Mesothelial cell of epicardium (in vitro differentiated cells): Measurements from ENCODE around the gene NCAN.

DNA sequence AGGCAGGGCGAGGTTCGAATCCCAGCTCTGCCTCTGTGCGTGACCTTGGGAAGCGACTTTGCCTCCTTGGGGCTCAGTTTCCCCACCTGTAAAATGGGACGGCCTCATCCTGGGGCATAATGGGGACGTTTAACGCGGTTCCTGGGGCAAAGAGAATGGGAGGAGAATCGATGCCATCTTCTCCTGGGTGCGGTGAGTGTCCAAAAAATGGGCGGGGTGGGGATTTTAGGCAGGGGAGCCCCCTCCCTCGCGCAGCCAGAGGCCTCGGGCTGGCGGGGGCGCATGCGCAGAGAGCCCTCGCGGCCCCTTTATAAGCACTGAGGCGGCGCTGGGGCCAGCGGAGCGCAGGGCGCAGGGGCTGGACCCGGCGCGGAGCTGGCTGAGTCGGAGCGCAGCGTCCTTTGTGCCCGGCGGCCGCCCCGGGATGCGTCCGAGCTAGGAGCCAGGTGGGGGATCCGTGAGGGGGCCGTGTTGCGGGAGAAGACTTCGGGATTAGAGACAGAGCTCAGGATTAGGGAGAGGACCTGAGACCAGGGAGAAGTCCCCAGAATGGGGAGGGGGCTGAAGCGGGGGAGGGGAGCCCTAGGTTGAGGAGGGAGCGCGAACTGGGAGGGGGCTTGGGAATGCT is at the start of gene NCAN:
NCAN (plus strand) TSS at position 340 of the 628 bp plus-strand sequence.
- PRO-cap: no peak

GRCh38 chr19:19296893-19297718 is 23.2 kb downstream of the SUGP1 start:
- PRO-cap: no peak

DNA sequence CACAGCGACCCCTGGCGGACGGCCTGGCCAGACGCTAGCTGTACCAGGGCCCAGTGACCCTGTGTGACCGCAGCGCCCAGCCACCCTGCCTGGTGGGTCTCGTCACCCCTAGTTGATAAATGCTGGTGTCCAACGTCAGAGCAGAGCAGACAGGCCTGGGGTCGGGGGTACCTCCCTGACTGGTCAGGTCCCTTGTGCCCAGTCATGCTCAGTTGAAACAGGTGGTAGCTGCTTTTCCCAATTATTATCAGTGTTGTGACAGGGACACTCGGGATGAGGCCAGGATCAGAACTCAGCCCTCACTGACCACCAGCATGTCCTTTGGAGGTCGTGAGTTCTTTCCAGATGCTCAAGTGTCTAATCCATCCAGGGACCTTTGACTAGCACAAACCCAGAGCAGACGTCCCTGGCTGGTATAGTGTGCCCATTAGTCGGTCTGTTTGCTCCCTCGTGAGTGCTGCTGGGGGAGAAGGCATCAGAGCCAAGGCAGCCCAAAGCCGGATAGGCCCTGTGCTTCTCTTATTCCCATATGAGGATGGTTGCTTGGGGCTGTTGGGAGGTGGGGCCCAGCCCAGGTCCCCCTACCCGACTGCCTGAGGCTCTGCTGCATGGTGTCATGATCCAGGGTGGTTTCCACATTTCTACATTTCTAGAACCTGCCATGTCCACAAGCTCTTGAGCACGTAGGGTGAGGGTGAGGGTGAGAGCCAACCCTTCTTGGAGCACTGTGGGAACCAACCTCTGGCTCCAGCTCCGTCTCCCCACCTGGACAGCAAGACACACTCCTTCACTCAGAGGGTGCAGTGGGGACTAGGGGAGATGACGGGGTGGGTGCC is 22.5 kb downstream of the MAU2 start:
- PRO-cap: no peak

DNA sequence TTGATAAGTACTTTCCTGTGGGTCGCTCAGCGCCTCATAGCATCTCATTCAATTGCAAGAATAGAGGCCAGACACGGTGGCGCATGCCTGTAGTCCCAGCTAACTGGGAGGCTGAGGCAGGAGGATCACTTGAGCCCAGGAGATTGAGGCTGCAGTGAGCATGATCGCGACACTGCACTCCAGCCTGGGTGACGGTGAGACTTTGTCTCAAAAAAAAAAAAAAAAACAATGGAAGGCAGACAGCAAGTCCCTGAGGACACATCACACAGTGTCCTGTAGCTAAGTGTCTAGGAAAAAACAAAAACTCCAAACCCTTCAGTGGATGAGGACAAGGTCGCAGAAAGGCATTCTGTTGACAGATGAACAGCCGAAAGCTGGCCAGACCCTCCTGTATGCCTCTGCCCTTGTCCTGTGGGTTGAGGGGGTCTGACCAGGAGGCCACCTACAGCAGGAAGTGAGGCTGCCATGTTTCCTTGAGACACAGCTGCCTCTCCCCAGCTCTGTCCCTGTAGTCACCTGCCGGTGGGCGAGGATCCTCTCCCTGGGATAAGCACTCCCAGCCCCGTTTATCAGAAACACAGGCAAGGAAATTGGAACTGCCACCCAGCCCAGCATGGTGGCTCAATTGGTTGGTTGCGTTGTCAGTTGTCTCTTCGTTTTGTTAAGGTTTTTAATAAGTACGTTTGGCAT is 37.4 kb downstream of the MAU2 start:
- PRO-cap: no peak

GRCh38 chr19:19390107-19390761 is 15.2 kb upstream of the GATAD2A start:
- PRO-cap: no peak

DNA sequence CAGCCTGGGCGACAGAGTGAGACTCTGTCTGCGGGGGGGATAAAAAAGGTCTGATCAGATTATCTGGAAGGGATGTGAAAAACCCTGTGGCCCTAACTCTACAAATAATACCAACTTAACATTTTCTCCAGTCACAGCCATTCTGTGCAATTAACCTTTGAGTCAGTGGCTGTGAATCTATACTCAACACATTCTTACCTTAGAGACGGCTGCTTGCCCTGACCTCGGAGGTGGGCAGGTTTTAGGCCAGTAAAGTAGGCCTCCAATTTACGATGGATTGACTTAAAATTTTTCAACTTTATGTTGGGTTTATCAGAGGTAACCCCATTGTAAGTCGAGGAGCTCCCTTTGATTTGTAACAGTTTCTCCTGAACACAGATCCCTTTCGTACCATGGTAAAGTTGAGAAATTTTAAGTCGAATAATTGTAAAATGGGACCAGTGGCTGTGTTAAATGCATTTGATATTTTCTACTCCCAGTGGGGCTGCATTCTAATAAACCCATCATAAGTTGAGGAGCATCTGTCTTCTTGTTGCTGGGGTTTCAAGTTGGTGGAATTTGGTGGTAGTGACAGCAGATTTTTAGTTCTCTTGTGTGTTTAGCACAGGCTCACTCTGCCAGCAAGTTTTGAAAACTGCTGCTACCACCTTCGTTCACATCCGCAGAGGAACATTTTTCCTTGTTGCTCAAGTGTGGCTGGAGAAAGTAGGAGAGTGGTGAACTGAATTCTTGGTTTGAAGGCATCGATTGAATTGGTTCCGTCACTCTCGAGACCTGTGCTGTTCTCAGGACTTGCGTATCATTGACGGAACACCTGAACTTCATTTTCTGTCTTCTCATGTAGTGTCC is 7.3 kb downstream of the GATAD2A start:
- PRO-cap: no peak

DNA sequence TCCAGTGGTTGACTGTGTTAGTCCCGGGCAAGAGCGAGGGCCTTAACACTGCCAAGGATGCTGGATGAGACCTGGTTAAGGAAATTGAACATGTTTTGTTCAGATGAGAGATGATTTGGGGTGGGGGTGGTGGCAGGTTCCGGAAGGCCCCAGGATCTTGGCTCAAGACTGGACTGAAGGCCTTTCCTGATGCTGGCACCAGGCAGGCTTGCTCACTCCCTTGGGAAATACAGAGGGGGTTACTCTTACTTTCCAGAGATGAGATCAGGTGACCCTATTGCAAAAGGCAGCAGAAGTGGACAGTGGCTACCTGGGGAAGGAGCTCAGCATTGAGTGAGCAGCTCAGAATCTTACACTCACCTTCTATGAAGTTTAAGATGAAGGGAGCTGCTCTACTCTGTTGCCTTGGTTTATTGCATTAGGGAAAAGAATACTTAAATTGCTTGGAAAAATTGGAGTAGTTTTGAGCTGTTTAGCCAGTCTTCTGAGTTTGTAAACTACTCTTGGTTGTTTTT is 10.8 kb downstream of the GATAD2A start:
- PRO-cap: no peak

DNA sequence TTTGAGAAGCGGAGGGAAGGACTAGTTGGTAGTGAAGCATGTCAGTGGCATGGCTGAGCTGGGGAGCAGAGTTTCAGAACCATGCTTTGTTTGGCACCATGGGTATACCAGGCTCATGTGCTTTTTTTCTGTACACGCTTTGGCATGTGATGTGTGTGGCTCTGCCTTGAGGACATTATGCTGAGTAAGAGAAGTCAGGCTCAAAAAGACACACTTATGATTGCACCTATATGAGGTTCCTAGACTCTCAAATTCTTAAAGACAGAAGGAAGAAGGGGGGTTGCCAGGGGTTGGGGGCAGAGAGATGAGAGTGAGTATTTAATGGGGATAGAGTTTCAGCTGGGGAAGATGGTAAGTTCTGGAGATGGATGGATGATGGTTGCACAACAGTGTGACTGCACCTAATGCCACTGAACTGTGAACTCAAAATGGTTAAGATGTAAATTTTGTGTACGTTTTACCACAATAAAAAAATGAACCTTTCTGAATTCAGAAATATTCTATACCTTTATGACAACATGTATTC is 21.4 kb downstream of the GATAD2A start:
- PRO-cap: no peak

DNA sequence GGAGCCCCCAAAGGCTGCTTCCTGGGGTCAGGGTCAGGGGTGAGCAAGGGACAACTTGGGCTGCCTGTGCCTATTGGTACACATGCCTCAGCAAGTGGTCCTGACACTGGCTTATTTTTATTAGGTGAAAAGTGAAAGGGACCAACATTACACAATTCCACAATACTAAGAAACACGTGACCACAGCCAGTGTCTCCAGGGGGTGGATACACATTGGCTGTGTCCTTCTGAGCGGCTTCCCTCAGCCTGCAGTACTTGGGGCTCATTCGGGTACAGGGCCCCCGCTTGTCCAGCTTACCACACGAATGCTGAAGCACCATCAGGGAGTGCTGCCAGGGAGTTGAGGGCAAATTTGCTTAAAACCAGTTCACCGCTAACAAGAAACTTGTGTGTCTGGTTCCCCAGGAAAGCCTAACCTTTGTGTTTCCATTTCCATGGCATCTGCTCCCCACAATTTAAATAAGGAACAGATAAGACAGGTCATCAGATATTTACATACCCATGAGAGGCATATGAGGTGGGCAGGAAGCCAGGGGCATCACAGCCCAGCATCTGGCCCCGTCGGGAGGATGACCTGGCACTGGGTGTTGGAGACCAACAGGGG is 23.3 kb downstream of the PBX4 start:
- PRO-cap: no peak

DNA sequence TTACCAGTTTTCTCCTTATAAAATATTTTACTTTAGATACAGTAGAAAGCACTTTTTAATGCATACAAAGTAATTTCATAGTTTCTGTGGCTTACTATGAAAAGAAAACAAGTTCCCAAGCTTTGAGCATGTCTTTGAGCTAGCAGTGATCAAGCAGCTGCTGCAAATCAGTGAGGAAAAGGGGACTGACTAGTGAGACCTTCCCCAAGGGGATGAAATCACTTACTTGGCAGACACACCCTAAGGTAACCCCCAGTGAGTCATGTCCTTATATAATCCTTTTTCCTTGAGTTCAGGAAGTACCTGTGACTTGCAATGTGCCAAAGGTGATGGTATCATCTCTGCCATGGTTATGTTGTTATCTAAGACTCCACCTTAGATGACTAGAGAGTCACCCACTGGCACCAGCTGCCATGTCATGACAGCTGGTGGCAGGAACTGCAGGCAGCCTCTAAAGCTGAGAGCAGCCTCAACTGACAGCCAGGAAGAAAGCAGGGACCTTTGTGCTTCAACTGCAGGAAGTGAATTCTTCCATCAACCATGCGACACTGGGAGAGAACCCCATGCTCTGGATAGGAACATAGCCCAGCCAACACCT is 12.5 kb downstream of the PBX4 start:
- PRO-cap: no peak

- PRO-cap: no peak
Observed at GRCh38 chr19:19629972-19631035, 2.3 kb upstream of the LPAR2 start.

DNA sequence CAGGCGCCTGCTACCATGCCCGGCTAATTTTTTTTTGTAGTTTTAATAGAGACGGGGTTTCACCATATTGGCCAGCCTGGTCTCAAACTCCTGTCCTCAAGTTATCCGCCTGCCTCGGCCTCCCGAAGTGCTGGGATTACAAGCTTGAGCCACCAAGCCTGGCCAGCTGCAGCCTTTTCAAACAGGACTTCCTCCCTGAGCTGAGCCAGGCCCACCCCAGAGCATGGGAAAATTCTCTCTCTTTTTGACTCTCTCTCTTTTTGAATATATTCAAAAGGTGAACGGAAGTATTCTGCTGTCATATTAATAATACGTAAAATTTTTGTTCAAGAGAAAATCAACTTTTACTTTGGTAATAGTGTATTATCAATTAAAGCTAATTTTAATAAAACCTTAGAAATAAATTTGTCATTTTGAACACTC is 562 bp upstream of the ZNF506 start:
- PRO-cap: no peak

DNA sequence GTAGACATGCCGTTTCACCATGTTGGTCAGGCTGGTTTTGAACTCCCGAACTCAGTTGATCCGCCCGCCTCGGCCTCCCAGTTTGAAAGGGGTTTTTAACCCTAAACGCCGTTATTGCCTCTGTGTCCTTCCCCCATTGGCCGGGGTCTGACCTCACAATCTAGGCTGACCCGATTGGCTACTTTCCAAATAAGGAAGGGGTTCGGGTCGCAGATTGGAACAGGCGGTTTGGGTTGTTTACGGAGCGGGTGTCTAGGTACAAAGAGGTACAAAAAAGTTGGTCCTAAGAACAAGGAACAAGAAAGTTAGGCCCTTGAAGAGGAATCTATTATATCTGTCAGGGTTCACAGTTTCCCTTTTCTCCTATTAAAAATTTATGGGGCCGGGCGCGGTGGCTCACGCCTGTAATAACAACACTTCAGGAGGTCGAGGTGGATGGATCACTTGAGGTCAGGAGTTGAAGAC is 1.0 kb downstream of the ZNF253 start:
- PRO-cap: bidirectional peak, plus-strand start at position 220 of the sequence, minus-strand start at position 84 of the sequence

DNA sequence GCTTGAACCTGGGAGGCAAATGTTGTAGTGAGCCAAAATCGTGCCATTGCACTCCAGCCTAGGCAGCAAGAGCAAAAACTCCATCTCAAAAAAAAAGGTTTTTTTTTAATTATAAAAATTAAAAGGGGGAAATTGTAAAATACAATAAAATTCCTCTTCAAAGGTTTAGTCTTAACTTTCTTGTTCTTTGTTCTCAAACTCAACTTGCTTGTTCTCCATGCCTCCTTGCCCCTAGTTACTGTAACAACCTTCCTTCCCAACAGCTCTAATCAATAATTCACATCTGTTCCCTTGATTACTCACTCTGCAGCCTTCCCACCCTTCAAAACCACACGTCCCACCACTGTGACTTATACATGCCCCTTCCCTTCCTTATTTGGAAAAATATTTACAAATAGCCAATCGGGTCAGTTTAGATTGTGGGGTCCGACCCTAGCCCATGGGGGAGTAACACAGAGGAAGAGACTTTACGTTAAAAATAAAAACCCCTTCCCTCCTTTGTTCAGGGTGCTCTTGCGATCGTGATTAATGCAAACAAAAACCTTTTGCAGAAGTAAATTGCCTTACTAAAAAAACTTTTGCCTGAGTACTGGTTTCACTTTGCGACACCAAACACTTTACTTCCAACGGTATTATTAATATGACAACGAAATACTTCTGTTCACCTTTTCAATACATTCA is 603 bp upstream of the ZNF93 start:
- PRO-cap: no peak

GRCh38 chr19:20321023-20321630 is 154.1 kb downstream of the ZNF486 start:
- PRO-cap: no peak

GRCh38 chr19:20615964-20616341 is 45.4 kb downstream of the ZNF626 start:
- PRO-cap: no peak

- PRO-cap: no peak
Observed at GRCh38 chr19:20664948-20665869, 3.8 kb upstream of the ZNF626 start.

GRCh38 chr19:20747494-20748118 is 28.5 kb upstream of the ZNF66 start:
- PRO-cap: no peak

- PRO-cap: no peak
Observed at GRCh38 chr19:21286669-21287166, 42.5 kb downstream of the ZNF708 start.

DNA sequence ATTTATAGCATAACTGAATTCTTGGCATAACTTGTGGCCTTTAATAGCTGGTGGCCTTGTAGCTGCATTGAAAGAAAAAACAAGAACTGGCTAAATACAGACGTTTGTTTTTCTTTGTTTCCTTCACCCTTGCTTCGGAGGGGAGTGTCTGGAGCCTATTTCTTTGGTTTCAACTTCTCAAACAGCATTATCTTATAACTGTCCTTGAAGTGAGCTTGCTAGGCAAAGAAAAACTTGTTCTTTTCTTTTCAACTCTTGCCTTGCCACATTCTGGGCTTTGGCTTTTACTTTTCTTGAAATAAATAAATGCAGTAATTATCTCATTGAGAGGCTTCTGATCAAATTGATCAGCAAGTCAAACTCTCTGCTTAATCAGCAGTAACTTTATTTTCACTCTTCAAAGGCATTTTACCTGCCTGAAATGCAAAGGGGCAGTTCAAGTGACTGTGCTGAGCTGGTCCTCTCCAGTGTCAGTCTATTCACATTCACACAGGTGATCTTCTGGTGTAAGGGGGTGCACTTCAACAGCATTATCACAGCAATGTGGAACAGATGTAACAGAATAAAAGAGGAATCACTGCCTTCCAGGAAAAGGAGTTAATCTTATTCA is 44.0 kb downstream of the ZNF493 start:
- PRO-cap: no peak